ENCODE results near the genes ZNF763, ZNF433 and ZNF563.

CAGE:
- cytosol, long polyA minus RNA = no peak
- cytosol, long polyA plus RNA = no peak
- long polyA plus RNA = no peak
- nucleus, long polyA minus RNA = no peak
- nucleus, long polyA plus RNA = no peak
Observed at GRCh38 chr19:11964361-11965795, at the start of gene ZNF763. TSS of gene ZNF763 (plus strand) at chr19:11965040.

CAGE:
- cytosol, long polyA minus RNA = no peak
- cytosol, long polyA plus RNA = no peak
- long polyA plus RNA = no peak
- nucleus, long polyA minus RNA = no peak
- nucleus, long polyA plus RNA = no peak
Observed at GRCh38 chr19:11965949-11966415, 1.1 kb downstream of the ZNF763 start.

DNA sequence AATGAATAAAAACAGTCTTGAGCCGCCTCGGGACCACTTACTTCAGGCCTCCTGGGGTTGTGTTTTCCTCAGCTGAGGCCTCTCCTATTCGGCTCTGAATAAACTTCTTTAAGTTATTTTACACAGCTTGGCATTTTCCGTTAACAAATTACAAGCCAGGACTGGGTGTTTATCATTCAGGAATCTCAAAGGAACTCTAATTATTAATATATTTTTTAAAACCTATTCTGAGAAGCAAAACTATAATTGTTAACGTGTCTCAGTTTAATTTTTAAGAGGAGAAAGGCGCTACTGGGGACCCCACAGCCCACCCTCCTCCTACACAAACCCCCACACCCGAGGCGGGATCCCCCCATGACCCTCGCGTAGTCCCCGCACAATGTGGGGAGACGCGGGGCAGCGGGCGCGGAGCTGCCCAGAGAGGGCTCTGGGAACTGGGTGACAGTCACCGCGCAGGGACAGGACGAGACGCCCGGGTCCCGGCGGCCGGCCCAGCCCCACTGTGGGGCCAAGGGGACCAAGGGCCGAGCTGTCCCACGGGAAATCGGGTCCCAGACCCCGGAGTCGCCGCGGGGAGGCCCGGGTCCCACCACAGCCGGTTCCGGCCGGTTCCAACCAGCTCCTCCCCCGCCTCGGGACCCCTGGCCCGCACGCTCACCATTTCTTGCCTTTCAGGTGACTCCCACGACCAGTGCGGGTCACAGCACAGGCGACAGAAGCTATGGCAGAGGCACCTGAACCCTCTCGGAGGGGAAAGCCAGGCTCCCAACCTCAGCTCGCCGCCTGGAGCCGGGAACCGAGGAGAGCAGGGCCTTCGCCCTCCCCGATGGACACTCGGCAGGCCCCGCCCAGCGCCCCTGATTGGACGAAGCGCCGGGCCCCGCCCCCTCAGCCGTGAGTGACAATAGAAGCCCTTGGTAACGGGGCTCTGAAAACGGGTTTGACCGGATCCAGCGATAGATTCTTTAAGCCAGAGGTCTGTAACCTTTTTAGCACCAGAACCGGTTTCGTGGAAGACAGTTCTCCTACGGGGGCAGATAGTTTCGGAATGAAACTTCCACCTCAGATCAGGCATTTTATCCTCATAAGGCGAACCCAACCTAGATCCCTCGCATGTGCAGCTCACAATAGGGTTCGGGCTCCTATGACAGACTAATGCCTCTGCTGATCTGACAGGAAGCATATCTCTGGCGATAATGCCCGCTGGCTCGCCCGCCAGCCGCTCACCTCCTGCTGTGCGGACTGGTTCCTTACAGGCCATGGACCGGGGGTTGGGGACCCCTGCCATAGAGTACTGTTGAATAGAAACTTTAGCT lies at the start of gene ZNF433:
ZNF433 (minus strand) TSS at position 801 of the 1,316 bp plus-strand sequence.
CAGE:
- cytosol, long polyA minus RNA = no peak
- cytosol, long polyA plus RNA = no peak
- long polyA plus RNA = no peak
- nucleus, long polyA minus RNA = no peak
- nucleus, long polyA plus RNA = no peak

GRCh38 chr19:12141131-12141478 lies 955 bp upstream of the ZNF20 start:
CAGE:
- cytosol, long polyA minus RNA = no peak
- cytosol, long polyA plus RNA = no peak
- long polyA plus RNA = no peak
- nucleus, long polyA minus RNA = no peak
- nucleus, long polyA plus RNA = no peak

GRCh38 chr19:12145323-12146104 lies 5.4 kb upstream of the ZNF20 start:
CAGE:
- cytosol, long polyA minus RNA = start-site peak on the minus strand at chr19:12145148-12145911, 5 reads
- cytosol, long polyA plus RNA = no peak
- long polyA plus RNA = no peak
- nucleus, long polyA minus RNA = no peak
- nucleus, long polyA plus RNA = no peak

CAGE:
- cytosol, long polyA minus RNA = no peak
- cytosol, long polyA plus RNA = no peak
- long polyA plus RNA = no peak
- nucleus, long polyA minus RNA = start-site peak on the minus strand at chr19:12333610-12333696, 9 reads
- nucleus, long polyA plus RNA = no peak
Observed at GRCh38 chr19:12333037-12334126, at the start of gene ZNF563. TSS of gene ZNF563 (minus strand) at chr19:12333633.

CAGE:
- cytosol, long polyA minus RNA = no peak
- cytosol, long polyA plus RNA = no peak
- long polyA plus RNA = no peak
- nucleus, long polyA minus RNA = no peak
- nucleus, long polyA plus RNA = no peak
Observed at GRCh38 chr19:12615388-12615639, 4.6 kb downstream of the ZNF791 start.

DNA sequence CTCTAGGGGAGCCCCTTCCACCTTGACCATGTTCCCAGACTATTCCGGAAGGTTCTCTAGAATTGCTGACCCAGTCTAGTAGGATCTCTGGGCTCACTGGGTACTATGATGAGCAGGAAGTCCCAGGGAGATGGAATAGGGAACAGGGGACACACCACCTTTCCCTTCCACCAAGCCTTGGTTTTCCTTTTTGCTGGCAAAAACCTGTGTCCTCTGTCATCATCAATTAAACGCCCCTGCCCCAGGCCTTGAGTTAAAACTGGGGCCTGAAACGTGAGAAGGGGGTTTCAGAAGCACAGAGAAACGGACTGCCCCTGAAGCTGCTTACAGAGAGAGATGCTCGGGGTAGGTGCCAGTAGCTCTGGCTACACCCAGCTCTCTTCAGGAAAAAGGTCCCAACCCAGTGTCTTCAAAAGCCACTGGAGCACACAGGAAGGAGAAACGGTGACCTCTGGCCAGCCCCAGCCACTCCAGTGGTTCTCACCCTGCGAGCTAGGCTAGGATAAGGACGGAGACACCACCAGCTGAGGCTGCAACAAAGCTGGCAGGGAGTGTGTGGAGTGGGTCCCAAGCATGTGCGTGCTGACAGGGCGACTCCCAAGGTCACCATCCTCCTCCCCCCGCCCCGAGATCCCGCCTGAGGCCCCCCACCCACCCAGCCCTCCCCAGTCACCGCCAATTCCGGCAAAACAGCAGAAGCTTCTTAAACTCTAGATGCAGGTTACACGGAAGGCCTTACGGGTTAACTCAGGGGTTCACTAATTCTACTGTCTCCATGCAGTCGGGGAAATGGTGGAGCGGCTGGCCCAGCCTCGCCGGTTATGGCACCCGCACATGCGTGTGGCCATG lies 3.8 kb upstream of the FBXW9 start:
CAGE:
- cytosol, long polyA minus RNA = no peak
- cytosol, long polyA plus RNA = no peak
- long polyA plus RNA = no peak
- nucleus, long polyA minus RNA = no peak
- nucleus, long polyA plus RNA = no peak

CAGE:
- cytosol, long polyA minus RNA = no peak
- cytosol, long polyA plus RNA = no peak
- long polyA plus RNA = no peak
- nucleus, long polyA minus RNA = no peak
- nucleus, long polyA plus RNA = no peak
Observed at GRCh38 chr19:12764815-12765400, 10.4 kb downstream of the HOOK2 start.

GRCh38 chr19:12793179-12793335 lies 1.8 kb downstream of the JUNB start:
CAGE:
- cytosol, long polyA minus RNA = no peak
- cytosol, long polyA plus RNA = no peak
- long polyA plus RNA = no peak
- nucleus, long polyA minus RNA = no peak
- nucleus, long polyA plus RNA = start-site peak on the plus strand at chr19:12793223-12793259, 84 and 29 reads in 2 replicates

GRCh38 chr19:12833409-12834057 lies 846 bp downstream of the RTBDN start:
CAGE:
- cytosol, long polyA minus RNA = no peak
- cytosol, long polyA plus RNA = no peak
- long polyA plus RNA = no peak
- nucleus, long polyA minus RNA = no peak
- nucleus, long polyA plus RNA = no peak

CAGE:
- cytosol, long polyA minus RNA = no peak
- cytosol, long polyA plus RNA = no peak
- long polyA plus RNA = no peak
- nucleus, long polyA minus RNA = no peak
- nucleus, long polyA plus RNA = no peak
Observed at GRCh38 chr19:12965686-12965971, 3.7 kb upstream of the DAND5 start.

GRCh38 chr19:12998181-12998751 lies 3.0 kb downstream of the NFIX start:
CAGE:
- cytosol, long polyA minus RNA = no peak
- cytosol, long polyA plus RNA = no peak
- long polyA plus RNA = no peak
- nucleus, long polyA minus RNA = no peak
- nucleus, long polyA plus RNA = no peak

DNA sequence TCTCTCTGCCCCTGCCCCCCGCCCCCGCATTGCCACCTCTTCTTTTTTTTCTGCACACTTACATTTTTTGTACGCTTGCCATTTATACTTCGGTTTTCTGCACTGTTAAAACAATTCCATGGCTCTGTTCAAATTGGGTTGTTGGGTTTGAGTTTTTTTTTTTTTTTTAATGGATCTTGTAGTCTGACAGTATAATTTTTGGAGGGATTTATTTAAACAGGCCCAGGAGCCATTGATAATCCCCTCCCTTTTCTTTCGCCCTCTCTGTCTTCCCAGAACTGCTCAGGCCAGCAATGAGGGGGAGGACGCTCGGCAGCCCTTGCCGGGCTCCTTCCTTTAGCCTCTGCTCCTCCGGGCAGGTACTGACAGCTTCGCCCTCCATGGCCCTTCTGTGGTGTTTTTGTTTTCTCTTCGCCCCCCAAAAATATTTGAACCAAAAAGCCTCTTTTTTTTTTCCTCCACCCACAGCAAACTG lies 21.3 kb downstream of the NFIX start:
CAGE:
- cytosol, long polyA minus RNA = no peak
- cytosol, long polyA plus RNA = no peak
- long polyA plus RNA = no peak
- nucleus, long polyA minus RNA = no peak
- nucleus, long polyA plus RNA = no peak

DNA sequence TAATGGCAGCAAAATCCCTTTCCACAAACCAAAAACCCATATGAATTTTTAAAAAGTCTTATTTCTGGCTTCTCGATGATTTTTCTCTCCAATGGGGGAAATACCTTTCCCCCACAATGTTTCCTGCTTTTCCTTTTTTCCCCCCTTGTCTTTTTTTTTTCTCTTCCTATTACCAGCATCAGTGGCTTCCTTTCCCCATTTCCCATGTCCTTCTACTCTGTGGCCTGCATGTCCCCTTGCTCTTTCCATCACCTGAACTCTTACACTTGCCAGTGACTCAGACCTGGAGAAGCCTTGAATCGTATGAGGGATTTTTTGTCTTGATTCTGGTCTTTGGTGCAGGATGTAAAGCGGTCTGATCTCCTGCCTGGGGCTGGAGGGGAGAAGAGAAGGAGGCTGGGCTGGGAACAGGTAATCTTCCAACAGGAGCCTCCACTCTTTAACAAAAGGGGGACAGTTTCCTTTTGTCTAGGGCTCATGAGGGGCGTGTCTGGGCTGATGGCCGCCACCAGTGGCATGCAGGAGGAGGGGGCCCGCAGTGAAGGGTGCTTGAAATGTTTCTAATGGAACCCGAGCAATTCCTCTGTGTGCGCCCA lies 24.6 kb downstream of the NFIX start:
CAGE:
- cytosol, long polyA minus RNA = no peak
- cytosol, long polyA plus RNA = no peak
- long polyA plus RNA = no peak
- nucleus, long polyA minus RNA = no peak
- nucleus, long polyA plus RNA = no peak

DNA sequence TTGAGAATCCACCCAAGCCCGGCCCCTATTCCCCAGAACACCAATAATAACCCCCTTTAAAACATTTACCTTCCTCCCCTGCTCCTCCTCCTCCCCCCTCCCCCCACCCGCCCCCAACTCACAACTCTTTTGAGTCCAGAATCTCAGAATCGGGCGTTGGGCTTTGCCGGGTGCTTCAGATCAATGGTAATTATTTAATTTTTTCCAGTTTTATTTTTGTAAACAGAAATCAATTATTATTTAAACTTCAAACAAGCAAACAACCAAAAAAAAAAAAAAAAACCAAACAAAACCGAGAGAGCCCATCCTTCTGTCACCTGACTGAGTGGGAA lies 28.5 kb downstream of the NFIX start:
CAGE:
- cytosol, long polyA minus RNA = start-site peak on the plus strand centred at position 131 of the sequence, 29 bp wide, 7 reads
- cytosol, long polyA plus RNA = no peak
- long polyA plus RNA = no peak
- nucleus, long polyA minus RNA = no peak
- nucleus, long polyA plus RNA = no peak

DNA sequence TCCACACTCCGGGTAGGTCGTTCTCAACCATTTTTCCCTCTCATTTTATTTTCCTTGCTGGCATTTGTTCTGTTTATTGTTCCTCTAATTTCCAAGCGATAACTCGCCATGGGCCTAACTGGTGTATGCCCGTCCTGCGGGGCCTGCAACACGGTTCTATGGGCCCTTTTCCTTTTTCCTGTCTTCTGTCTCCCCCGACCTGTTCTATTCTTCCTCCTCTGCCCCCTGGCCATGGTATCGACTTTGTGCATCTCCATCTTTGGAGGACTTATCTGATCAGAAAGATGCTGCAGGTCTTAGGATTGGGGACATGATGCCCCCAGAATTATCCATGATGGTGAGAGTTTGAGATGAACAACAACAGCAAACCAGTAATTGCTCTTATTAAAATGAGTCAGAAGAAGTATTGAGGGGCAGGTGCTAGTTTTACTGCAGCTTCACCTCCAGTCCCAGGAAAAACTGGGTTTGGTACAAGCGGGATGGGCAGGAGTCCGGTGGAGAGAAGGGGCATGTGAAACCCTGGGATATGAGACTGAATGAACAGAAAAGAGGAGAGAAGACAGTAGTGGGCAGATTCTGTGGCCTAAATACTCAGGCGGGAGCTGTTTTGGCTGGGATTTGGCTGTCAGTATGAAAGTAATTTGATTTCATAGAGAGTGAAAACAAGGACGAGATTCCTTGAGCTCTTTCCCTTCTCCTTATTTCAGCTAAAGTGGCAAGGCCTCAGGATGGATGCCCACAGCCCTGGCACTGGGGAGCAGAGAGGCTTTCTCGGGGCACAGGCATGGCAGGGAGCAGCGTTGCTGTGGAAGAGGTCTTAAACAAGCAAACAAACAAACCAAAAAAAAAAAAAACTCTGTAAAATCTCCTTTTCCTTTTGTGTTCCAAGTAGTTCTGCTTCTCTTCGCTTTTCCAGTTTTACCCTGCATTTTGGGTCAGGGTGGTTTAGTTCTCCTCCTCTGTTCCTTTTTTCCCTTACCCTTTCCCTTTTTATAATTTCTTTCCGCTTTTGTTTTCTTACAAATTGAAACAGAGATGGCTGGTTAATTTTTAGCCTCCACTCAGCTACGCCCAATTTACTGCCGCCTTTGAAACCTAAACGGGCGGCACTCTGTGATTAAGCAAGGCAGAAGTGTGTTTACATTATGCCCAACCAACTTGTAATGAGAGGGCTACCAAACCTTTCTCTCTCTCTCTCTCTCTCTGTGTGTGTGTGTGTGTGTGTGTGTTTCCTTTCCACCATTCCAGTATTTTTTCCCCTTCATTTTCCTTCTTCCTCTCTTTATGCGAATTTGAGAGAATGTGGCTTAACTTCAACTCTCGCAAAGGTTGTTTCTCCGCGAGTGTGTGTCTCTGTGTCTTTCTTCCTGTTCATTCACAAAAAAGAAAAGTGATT lies 30.8 kb downstream of the NFIX start:
CAGE:
- cytosol, long polyA minus RNA = no peak
- cytosol, long polyA plus RNA = no peak
- long polyA plus RNA = no peak
- nucleus, long polyA minus RNA = no peak
- nucleus, long polyA plus RNA = no peak

GRCh38 chr19:13034024-13034667 lies 38.9 kb downstream of the NFIX start:
CAGE:
- cytosol, long polyA minus RNA = no peak
- cytosol, long polyA plus RNA = no peak
- long polyA plus RNA = no peak
- nucleus, long polyA minus RNA = no peak
- nucleus, long polyA plus RNA = no peak

DNA sequence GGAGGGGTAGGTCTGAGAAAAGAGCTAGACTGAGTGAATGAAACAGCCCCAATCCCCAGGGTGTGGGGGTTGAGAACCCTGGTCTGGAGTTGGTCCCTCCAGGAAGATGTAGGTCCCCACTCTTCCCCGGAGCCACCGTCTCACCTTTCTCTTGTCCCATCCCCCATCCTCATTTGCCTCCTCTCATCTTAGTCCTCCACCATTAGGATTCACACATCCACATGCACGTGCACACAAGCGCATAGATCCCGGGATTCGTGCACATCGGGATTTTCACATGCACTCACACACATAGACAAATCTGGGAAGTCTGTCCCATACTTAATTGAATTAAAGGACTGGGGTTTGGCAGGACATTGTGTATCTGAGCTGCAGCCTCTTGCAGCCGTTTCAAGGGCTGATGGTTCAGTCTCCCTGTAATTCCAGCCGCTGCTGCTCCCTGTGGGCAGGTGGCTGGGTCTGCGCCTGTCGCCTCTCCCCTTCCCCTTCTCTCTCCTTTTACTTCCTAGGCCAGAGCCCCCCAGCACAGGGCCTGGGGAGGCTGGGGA lies 43.7 kb downstream of the LYL1 start:
CAGE:
- cytosol, long polyA minus RNA = no peak
- cytosol, long polyA plus RNA = no peak
- long polyA plus RNA = no peak
- nucleus, long polyA minus RNA = no peak
- nucleus, long polyA plus RNA = no peak

CAGE:
- cytosol, long polyA minus RNA = no peak
- cytosol, long polyA plus RNA = no peak
- long polyA plus RNA = no peak
- nucleus, long polyA minus RNA = no peak
- nucleus, long polyA plus RNA = no peak
Observed at GRCh38 chr19:13063333-13064115, 39.1 kb downstream of the LYL1 start.